ENCODE data around the genes SMIM3 and IRGM.

GRCh38 chr5:150619323-150620201, 20.9 kb upstream of the SYNPO start:
- PRO-cap = bidirectional peak, plus-strand start at chr5:150619534, minus-strand start at chr5:150619500
- RAMPAGE, long total RNA, 2 experiments = no peak in any of the 2 experiments

DNA sequence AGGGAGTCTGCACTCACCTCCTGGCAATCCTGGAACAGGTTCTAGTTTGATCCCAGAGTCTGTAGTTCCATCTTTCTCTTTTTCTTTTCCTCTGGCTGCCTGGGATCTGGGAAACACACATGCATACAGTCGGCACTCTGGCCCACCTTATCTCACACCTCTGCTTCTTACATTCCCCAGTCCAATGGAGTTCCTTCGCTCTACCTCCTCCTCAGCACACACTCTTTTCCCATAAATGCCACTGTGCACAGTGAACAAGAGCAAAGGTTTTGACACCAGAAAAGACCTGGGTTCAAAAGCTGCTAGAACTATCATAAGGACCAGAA, 7.7 kb downstream of the RBM22 start:
- PRO-cap = no peak
- RAMPAGE, long total RNA, 2 experiments = no peak in any of the 2 experiments

DNA sequence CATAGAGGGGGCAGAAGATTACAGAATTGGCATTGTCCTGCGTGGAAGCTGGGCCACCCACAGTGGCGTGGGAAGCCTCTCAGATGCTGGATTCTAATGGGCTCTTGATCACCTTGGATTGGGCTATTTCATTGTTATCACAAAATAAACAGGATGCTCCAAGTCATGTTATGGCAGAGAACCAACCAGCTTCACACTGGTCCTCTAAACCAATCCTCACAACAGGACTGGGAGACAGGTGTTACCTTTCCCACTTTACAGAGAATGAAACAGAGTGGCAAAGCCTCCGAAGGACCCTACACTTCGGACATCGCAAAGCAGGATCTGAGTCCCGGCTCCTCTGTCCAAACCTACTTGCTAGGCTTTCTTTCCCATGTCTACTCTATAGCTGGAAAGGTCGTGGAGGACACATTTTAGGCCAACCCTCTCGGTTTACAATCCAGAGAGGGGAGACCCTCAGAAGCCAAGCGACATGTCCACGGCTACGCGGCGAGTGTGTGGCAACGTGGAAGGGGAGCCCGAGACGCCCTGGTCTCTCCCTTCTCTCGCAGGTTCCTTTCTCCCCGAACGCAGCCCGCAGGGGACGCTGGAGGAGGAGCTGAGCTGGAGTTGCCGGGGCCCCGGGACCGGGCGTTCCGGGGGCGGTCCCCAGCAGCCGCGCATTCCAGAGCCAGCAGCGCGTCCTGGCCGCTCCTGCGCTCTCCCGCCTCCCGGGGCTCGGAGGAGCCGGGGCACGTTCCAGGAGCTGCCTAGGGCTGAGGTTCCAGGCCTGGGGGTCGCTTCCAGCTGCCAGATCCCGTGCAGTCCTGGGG, at the start of gene SMIM3:
Gene SMIM3, plus strand, starts transcription at position 660 of the 812 bp plus-strand sequence.
- PRO-cap = bidirectional peak, plus-strand start at position 272 of the sequence, minus-strand start at position 98 of the sequence; bidirectional peak, plus-strand start at position 713 of the sequence, minus-strand start at position 585 of the sequence
- RAMPAGE, long total RNA, 2 experiments = start-site peak on the plus strand in 2 of 2 experiments, centred at positions 685 to 706 of the sequence, 288 to 305 reads per replicate

DNA sequence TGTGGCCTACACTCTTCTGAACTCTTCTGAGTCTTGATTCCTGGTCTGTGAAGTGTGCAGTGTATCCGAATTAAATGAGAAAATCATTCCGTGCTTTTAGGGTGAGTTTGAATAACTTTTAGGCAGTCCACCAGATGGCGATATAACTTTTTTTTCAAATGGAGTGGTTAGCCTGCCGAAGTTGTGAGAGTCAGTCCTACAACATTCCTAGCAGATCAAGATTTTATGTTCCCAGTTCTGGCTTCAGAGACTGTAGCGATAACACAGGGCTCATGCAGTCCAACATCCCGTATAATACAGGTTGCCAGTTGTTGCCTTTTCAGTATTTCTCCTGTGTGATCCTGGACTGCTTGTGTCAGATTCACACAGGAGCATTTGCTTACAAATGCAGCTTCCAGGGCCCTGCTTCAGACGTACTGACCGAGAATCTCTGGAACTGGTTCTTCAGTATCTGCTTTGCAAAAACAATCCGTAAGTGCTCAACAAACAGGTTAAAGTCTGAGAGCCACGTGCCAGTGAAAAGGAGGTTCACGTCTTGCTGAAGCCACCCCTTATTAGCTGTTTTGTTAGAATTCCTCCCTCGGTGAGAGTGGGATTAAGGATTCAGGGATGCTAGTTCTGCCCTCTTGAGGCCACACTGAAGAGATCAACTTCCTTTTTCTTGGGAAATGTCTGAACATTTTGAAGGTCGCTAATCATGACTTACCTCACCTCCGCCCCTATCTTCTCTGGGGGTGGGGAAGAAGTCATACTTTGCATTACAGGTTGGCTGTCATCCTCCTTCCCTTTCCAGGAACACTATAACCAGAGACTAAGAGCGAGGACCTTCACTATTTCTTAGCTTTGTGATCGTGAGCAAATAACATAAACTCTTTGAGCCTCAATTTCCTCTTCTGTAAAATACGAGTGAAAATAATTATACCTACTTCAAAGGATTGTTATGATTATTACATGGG, 22.8 kb downstream of the SMIM3 start:
- PRO-cap = no peak
- RAMPAGE, long total RNA, 2 experiments = no peak in any of the 2 experiments

DNA sequence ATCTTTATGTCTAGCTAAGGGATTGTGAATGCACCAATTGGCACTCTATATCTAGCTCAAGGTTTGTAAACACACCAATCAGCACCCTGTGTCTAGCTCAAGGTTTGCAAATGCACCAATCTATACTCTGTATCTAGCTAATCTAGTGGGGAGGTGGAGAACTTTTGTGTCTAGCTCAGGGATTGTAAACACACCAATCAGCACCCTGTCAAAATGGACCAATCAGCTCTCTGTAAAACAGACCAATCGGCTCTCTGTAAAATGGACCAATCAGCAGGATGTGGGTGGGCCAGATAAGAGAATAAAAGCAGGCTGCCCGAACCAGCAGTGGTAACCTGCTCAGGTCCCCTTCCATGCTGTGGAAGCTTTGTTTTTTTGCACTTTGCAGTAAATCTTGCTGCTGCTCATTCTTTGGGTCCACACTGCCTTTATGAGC, at the start of gene IRGM:
Gene IRGM, plus strand, starts transcription at position 330 of the 436 bp plus-strand sequence.
- PRO-cap = no peak
- RAMPAGE, long total RNA, 2 experiments = no peak in any of the 2 experiments

DNA sequence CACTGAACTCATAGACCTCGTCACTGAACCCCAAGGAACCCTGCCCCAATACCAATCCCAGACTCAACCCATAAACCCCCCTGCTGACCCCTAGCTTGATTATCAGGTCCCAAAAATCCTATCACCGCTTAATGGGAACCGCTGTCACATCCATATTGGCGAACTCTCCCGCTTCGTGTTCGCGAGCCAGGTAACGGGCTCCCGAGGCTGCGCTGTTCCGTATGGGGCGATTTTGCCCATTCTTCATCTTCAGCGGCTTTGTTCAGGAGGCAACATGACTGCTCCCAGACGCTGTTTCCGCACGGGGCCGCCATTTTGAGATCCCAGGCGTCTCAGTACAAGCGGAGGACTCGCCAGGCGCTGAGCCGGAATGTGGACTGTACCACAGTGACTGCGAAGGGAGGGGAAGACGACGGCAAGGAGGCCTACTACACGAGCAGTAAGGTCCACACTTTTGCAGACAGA, 41.5 kb upstream of the ZNF300 start:
- PRO-cap = bidirectional peak, plus-strand start outside the sequence, minus-strand start at position 334 of the sequence
- RAMPAGE, long total RNA, 2 experiments = start-site peak on the minus strand in 1 of 2 experiments, centred at position 315 of the sequence, 29 reads per replicate

GRCh38 chr5:151024958-151025753, 4.8 kb downstream of the GPX3 start:
- PRO-cap = no peak
- RAMPAGE, long total RNA, 2 experiments = no peak in any of the 2 experiments

GRCh38 chr5:151030099-151030254, 9.6 kb downstream of the GPX3 start:
- PRO-cap = no peak
- RAMPAGE, long total RNA, 2 experiments = no peak in any of the 2 experiments

DNA sequence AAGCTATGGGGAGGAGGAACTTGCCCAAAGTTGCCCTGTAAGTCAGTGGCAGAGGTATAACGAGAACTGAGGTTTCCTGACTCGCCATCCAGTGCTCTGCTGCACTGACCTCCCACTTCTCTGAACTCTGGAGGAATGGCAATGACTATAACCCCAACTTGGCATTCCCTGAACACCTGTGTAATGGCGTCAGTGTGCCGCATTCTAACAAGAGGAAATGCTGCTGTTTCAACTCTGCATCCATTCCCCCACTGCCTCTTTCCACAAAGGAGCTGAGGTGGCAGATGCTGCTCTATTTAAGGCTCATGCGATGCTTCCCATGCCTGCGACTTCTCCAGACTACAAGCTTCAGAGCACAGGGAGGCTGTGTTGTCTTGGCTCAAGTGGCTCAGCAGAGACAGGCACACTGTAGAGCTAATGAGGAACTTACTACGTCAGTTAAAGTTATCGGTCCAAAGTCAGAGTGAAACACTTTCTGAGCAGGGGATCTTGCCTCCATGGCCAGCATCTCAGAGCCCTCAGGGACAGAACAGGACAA, 22.0 kb downstream of the TNIP1 start:
- PRO-cap = no peak
- RAMPAGE, long total RNA, 2 experiments = no peak in any of the 2 experiments

GRCh38 chr5:151134115-151135022, 23.2 kb downstream of the ANXA6 start:
- PRO-cap = bidirectional peak, plus-strand start at chr5:151134523, minus-strand start at chr5:151134413
- RAMPAGE, long total RNA, 2 experiments = no peak in any of the 2 experiments

GRCh38 chr5:151158051-151158772, 633 bp upstream of the ANXA6 start:
- PRO-cap = no peak
- RAMPAGE, long total RNA, 2 experiments = no peak in any of the 2 experiments

GRCh38 chr5:151240924-151241252, 12.1 kb upstream of the GM2A start:
- PRO-cap = no peak
- RAMPAGE, long total RNA, 2 experiments = no peak in any of the 2 experiments

GRCh38 chr5:151242258-151242726, 10.7 kb upstream of the GM2A start:
- PRO-cap = no peak
- RAMPAGE, long total RNA, 2 experiments = no peak in any of the 2 experiments

GRCh38 chr5:151250926-151251697, 1.9 kb upstream of the GM2A start:
- PRO-cap = no peak
- RAMPAGE, long total RNA, 2 experiments = no peak in any of the 2 experiments

GRCh38 chr5:151570066-151570387, 21.1 kb downstream of the FAT2 start:
- PRO-cap = no peak
- RAMPAGE, long total RNA, 2 experiments = no peak in any of the 2 experiments

DNA sequence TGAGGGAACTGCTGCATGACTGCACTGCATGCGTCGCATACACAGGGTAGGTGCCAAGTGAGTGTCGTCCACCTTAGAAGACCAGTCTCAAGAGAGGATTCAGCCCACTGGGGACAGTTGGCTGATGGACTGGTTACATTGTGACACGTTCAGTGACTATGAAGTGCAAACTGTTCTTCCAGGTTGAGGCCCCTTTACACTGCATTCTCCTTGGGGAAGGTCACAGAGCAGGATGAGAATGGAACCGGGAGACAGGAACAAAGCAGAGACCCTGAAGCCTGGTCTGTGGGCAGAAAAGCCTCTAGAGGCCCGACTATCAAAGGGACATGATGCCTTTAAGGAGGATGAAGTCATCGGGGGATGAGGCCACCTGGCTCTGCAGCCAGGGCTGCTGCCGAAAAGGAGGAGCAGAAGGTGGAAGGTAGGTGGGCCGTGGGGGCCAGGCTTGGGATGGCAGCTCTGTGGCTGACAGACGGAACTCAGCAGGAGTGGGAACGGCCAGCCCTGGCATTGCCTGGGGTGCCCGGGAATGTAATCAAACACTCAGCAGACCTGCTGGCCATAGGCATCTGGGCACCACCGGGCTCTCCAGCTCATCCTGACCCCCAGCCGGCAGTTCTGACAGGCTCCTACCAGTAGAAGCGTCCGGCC, 4.1 kb upstream of the FAT2 start:
- PRO-cap = no peak
- RAMPAGE, long total RNA, 2 experiments = no peak in any of the 2 experiments

- PRO-cap = no peak
- RAMPAGE, long total RNA, 2 experiments = no peak in any of the 2 experiments
Measured at GRCh38 chr5:151678759-151679049, 8.0 kb downstream of the SPARC start.

- PRO-cap = bidirectional peak, plus-strand start at chr5:151699386, minus-strand start at chr5:151699257
- RAMPAGE, long total RNA, 2 experiments = no peak in any of the 2 experiments
Measured at GRCh38 chr5:151698794-151699866, 12.4 kb upstream of the SPARC start.

GRCh38 chr5:151770025-151770150, 1.9 kb upstream of the G3BP1 start:
- PRO-cap = no peak
- RAMPAGE, long total RNA, 2 experiments = no peak in any of the 2 experiments

GRCh38 chr5:151770151-151771129, 1.3 kb upstream of the G3BP1 start:
- PRO-cap = bidirectional peak, plus-strand start at chr5:151770858, minus-strand start at chr5:151770885; unidirectional peak, minus-strand start at chr5:151771092
- RAMPAGE, long total RNA, 2 experiments = no peak in any of the 2 experiments